ENCODE results near the genes CTAGE6, OR2A5 and OR2A25.

- RRBS: no CpG with 5 or more reads among the region's 16 CpGs
Observed at GRCh38 chr7:143757602-143757903, at the start of gene CTAGE6. Gene CTAGE6 (minus strand): TSS chr7:143757696.

GRCh38 chr7:144004637-144005051 is 4.5 kb downstream of the OR6B1 start:
- RRBS: no CpG with 5 or more reads among the region's 6 CpGs

DNA sequence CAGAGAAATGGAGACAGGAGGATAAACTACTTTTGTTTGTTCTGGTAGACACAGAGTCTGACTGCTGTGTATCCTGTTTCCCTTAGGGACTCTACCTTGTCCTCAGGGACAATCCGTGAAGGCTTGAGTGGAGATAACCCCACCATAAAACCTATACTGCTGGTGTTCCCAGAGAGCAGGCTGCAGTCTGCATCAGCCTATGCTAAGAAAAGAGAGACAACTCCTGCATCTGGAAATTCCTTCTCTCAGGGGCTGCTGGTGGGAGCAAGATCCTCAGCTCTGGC is at the start of gene OR2A5:
Gene OR2A5 (plus strand): TSS at position 179 of the 284 bp plus-strand sequence.
- RRBS: no CpG with 5 or more reads among the region's 1 CpG

- RRBS: no CpG with 5 or more reads among the region's 1 CpG
Observed at GRCh38 chr7:144069505-144070057, at the start of gene OR2A25. Gene OR2A25 (plus strand): TSS chr7:144069811.

DNA sequence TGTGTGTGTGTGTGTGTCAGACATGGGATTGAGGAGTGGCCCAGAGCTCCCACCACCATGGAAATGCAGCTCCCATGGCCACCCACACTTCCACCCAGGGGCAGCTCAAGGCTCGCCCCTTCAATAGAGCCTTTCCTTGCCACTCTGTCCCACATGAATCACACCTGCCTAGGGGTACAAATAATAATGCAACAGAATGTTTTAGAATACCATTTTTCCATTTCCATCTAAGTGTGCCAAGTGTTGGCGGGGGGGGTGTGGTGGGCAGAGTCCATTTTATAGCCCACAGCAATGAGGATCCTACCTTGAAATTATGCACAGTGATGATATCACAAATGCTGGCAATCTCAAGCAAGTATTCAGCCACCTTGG is 19.8 kb downstream of the OR2A1 start:
- RRBS: no CpG with 5 or more reads among the region's 2 CpGs

GRCh38 chr7:144908820-144909330 is 73.0 kb upstream of the TPK1 start:
- RRBS: no CpG with 5 or more reads among the region's 1 CpG

DNA sequence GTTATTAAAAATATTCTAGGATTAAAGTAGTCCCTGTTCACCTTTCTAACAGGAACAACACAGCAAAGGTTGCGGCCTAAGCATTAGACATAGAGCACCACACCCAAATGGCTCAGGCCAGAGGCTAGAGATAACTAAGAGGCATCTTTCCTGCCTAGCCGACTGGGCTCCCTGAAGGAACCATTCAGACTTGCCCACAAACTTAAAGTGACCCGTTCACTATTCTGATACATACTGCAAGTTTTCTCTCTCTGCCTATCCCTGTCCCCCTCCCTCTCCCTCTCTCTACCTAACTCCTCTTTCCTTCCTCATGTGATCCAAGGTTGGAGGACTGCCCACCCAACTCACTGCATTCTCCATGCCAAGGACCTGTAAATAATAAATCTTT is 528.9 kb upstream of the CNTNAP2 start:
- RRBS: no CpG with 5 or more reads among the region's 3 CpGs

DNA sequence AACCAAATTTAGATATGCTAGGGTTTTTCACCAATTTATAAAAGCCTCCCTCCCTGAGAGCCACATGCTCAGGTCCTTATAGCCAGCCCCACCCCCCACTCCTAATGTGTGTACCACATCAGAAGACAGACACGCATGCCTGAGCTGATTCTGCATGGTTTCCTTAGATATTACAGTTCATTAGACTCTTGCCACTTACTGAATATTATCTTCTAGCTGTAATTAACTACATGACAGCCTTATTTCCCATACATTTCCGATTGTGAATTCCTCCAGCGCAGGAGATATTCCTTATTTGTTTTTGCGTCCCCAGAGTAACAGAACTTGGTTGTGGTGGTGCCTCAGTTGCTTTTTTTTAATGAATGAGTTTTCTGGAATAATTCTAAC is 2.1 kb downstream of the CUL1 start:
- RRBS: no CpG with 5 or more reads among the region's 4 CpGs

DNA sequence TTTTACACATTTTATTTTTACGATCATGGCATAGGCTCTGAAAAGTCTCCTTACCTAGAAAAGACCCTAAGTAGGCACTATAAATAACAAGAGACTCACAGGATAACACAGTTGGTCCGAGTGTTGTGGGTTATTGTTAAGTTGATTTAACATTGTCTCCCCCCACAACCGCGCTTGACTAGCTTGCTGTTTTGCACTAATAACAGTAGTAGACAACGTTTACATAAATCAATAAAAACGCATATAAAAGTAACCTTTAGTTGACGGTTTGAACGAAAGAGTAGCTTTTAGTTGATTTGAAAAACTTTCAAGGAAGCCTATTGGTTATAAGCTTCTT is 57.3 kb upstream of the EZH2 start:
- RRBS: no CpG with 5 or more reads among the region's 8 CpGs

DNA sequence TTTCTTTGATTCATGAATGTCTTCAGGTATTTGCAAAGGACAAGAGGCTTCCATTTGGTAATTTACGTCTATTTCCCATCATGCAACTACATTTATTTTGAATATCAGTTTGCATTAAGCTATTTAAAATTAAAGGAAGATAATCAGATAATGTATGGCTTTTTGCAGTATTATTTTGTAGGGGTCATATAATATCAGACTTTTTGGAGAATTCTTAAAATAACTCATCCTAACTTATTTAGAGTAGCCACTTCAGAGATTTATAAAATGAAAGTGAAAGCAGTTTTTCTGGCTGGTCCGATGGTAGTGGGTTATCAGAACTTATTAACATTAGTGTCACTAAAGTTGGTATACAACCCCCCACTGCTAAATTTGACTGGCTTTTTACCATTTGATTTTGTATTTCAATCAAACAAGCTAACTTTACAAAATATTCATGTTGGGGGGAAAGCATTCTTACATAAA is 65.2 kb downstream of the PDIA4 start:
- RRBS: no CpG with 5 or more reads among the region's 2 CpGs

DNA sequence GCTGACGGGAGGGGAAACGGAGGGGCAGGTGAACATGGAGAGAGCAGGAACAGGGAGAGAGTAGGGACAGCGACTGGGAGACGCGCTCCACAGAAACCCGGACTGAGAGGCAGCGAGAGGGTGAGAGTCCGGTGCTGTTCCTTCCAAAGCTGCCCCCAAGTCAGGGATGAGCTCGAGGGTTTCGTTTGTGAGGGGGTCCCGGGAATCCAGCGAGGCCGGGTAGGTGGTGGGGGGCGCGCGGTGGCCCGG is 336 bp upstream of the ZNF425 start:
- RRBS: 1% methylated on average over 4 of the region's 17 CpGs

DNA sequence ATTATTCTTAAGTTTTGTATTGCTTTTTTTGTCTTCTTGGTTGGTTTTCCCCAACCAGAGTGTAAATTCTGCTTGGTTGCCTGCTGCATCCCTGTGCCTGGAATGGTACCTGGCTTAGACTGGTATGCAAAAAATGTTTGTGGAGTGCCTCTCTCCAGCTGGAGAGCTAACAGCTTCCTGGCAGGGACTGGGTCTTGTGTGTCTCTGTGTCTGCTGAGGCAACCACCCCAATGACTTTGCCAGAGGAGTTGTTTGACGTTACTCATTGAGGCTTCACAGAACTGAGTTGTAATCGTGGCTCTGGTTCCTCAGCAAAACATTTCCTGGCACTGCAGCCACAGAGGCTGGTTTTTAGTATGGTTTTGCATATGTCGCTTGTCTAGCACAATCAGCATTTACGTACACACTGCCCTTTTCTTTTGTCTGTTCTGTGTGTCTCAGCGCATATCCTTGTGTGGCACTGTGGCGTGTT is 7.4 kb downstream of the ZNF282 start:
- RRBS: no CpG with 5 or more reads among the region's 6 CpGs

DNA sequence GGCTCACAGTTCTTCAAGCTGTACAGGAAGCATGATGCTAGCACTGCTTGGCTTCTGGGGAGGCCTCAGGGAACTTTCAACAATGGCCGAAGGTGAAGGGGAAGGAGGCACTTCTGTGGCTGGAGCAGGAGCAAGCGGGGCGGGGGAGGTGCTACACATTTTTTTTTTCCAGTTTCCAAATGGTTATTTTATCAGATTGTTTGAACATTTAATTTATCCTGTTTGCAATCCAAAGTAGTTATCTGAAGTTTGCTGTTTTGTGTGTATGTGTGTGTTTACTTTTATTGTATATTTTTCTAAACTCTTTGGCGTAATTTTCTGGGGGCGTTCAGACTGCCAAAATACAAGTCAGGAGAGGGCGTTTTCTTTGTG is 58.4 kb downstream of the ZNF783 start:
- RRBS: no CpG with 5 or more reads among the region's 6 CpGs

DNA sequence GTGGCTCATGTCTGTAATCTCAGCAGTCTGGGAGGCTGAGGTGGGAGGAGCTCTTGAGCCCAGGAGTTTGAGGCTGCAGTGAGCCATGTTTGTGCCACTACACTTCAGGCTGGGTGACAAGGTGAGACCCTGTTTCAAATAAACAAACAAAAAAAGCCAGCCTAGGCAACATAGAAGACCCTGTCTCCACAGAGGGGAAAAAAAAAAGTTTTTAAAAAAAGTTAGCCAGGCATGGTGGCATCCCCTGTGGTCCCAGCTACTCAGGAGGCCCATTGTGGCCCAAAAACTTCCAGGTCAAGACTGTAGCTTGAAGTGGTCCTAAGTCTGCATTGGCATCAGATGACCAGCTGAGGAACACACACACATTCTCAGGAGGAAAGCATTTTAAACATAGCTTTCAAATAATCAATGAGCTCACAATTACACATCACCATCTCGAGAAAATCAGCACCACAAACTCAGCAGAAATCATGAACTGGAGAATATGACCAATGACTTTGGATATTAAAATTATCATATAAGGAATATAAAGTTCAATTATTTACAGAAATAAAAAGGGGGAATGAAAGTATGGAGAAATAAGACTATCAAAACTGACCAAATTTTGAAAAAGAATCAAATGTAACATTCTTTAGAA is 17.7 kb downstream of the ZNF746 start:
- RRBS: no CpG with 5 or more reads among the region's 1 CpG

GRCh38 chr7:149625508-149626403 is 89.0 kb upstream of the KRBA1 start:
- RRBS: no CpG with 5 or more reads among the region's 22 CpGs

DNA sequence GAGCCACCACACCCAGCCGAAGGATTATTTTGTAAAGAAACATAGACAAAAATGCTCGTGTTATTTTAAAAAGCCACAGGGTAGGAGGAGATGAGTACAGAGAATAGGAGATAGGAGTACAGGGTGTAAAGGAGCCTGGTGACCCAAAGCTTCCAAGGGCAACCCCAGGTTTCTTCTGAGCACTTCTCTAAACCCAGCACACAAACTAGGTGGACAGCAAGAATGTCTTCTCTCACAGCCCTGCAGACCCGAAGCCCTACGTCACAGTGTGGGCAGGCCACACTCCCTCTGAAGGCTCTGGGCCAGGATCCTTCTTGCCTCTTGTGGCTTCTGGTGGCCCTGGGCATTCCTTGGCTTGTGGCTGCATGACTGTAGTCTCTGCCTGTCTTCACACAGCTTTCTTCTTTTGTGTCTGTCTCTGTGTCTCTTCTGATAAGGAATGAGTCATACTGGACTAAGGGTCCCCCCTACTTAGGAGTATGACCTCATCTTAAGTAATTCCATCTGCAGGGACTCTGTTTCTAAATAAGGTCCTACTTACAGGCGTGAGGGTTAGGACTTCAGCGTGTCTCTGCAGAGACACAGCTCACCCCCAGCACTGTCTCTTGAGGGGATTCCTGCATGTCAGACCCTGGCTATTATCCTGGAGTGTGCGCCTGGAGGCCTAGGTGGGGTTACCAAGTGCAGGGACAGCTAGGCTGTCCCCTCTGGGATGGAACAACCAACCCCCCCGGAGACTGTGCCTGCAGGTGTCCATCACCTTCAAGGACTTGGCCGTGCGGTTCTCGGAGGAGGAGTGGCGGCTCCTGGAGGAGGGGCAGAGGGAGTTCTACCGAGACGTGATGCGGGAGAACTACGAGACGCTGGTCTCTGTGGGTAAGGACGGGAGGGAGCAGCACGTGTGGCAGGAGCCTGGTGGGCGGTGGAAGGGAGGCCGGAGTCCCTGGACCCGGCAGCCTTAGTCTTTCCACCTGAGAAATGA is 4.3 kb downstream of the KRBA1 start:
- RRBS: 92% methylated on average over 1 of the region's 22 CpGs

- RRBS: no CpG with 5 or more reads among the region's 11 CpGs
Observed at GRCh38 chr7:149883409-149883768, 9.6 kb downstream of the ATP6V0E2 start.

DNA sequence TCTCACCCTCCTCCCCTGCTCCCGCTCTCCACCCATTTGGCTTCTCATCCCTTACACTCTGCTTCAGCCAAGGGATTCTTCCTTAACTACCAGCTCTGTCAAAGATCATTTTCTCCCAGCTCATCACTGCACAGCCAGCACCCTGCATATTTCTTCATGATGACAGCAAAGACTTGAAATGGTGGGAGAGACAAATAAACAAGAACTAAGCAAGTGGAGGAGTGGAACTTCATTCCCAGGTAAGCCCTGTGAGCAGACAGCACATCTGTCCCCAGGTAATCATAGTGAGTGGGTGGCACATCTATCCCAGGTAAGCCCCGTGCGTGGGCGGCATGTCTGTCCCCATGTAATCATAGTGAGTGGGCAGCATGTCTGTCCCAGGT is 98.8 kb downstream of the ATP6V0E2 start:
- RRBS: no CpG with 5 or more reads among the region's 4 CpGs

DNA sequence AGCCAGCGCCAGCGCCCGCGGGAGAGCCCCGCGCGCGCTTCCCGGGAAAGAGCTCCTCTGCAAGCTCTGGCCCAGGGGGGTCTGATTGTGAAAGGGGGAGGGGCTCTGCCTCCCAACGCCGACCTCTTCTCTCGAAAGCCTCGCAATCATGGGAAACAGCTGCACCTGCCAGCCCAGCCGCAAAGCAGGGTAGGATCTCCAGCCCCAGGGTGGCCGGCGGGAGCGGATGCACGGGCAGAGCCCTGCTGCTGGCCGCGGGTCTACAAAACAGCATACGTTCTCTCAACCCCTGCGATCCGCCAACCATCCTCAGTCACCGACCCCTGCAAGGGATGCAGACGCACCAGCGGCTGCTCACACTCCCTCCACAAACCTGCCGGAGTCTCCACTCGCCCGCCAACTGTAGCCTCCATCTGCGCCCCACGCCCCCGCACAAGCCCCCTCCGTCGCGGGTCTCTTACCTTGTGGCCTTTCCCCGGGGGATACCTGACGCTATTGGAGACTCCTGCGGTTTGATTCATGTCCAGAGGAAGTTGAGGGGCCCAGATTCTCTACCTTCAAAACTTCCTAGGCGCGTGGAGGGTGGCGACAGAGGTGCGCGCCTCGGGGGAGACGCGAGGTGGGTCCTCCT is 103.3 kb upstream of the LRRC61 start:
- RRBS: 26% methylated on average over 3 of the region's 46 CpGs

DNA sequence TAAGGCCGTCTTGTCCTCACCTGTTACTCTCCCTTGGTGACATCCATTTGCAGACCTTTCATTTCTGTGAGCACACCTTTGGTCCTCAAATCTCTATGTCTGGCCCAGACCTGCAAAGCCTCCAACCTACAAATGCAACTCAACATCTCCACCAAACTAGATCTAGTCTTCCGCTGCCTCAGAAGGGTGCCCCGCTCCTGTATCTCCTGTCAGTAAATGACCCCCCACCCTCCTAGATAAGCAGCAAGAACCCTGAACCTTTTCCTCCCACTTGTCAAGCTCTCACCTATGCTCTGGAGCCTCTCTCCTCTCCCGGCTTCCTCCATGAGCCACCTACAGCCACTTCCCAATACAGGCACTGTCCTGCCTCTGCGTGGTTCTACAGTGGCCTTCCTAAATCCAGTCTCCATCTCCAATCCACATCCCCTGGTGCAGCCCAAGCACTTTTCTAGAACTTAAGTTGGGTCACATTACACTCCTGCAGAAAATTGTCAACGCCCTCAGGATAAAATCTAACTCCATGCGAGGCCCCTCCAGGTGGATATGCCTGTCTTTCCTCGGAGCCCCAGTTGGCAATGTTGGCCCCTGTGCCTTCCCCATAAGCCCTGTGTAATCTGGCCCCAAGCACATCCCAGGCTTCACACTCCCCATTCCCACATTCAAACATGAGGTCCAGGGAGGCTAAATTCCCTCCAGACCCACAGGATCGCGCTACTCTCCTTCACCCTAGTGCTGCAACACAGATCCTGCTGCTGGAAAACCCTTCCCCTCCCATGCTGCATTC is 45.5 kb upstream of the LRRC61 start:
- RRBS: no CpG with 5 or more reads among the region's 10 CpGs